Kidney (tissue), 2 donors: ENCODE results near the gene GOLGA8K.

- PRO-cap = bidirectional peak, plus-strand start at chr15:31216291, minus-strand start at chr15:31216105
- RRBS = 1% methylated on average over 11 of the region's 26 CpGs
Measured at GRCh38 chr15:31216217-31216693, 110.4 kb upstream of the KLF13 start.

- PRO-cap = no peak
- RRBS = no CpG with 5 or more reads among the region's 6 CpGs
Measured at GRCh38 chr15:31241846-31242293, 84.8 kb upstream of the KLF13 start.

DNA sequence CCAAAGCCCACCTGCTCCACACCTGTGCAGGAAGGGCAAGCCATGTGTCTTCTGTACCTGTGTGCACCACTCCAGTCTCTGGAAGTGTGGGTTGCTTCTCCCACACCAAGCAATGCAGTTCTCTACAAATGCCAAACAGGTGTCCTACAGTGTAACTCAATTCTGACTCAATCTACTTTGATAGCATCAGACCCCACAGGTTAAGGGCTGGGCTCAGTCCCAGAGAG lies 28.9 kb upstream of the KLF13 start:
- PRO-cap = no peak

DNA sequence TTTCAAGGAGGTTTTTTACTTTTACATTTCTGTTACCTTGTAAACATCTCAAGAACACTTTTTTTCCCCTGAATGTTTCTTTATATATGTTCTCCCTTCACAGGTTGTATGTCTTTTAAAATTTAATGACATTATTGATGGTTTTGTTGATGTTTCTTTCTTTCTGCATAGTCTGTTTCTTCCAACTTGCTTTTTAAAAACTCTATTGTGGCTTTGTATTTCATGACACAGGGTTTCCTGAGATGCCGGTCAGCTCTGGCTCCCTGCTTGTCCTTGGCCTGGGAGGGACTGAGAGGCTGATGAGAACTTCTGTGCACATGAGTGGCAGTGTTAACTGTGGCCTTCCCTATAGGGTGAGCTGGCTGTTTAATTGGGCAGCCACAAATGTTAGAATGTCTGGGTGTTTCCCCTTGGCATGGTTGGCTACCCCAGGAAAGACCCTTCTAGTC lies 3.2 kb upstream of the KLF13 start:
- PRO-cap = no peak
- RRBS = no CpG with 5 or more reads among the region's 1 CpG

- PRO-cap = no peak
- RRBS = no CpG with 5 or more reads among the region's 10 CpGs
Measured at GRCh38 chr15:31351254-31351775, 24.7 kb downstream of the KLF13 start.

- PRO-cap = bidirectional peak, plus-strand start at chr15:31361680, minus-strand start at chr15:31361557
- RRBS = 8% methylated on average over 2 of the region's 15 CpGs
Measured at GRCh38 chr15:31361032-31362085, 34.7 kb downstream of the KLF13 start.

DNA sequence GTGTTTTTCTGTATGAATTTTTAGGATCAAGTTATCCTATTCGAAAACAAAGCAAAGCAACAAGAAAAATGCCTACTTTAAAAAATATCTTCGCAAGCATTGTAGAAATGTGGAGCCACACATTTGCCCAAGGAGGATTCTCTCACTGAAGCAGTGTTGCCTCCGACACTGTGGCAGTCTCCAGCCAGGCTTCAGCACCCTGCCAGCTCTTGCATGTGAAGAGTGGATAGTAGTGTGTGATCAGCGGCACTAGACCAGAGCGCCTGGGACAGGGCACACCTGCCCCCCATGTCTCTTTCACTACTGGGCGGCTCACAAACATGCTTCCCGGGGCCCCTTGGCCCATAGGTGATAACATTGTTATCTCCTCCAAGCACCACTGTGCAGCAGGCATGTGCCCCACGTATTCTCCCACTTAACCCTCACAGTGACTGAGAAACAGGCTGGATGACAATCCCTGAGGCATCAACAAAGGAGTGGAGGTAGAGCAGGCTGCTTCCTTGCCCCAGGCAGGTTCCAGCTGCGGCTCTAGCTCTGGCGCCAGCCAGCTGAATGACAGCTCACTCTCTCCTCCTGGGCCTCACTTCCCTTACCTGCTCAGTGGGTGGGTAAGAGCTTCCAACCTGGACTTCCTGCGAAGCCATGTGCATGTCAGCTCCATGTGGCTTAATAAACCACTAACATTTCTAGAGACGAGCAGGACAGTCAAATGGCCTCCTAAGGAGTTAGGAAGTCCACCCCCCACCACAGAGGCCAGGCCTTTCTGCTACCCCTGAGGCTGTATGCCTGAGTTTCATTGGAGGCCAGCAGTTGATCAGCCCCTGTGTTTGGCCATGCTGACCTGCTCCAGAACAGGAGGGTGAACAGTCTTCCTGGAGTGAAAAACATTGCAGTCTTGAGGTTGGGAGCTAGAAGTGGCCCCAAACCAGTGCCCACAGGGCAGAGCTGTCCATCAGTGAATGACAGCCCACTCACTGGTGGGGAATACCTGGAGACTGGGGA lies 37.8 kb downstream of the KLF13 start:
- PRO-cap = no peak
- RRBS = no CpG with 5 or more reads among the region's 12 CpGs

DNA sequence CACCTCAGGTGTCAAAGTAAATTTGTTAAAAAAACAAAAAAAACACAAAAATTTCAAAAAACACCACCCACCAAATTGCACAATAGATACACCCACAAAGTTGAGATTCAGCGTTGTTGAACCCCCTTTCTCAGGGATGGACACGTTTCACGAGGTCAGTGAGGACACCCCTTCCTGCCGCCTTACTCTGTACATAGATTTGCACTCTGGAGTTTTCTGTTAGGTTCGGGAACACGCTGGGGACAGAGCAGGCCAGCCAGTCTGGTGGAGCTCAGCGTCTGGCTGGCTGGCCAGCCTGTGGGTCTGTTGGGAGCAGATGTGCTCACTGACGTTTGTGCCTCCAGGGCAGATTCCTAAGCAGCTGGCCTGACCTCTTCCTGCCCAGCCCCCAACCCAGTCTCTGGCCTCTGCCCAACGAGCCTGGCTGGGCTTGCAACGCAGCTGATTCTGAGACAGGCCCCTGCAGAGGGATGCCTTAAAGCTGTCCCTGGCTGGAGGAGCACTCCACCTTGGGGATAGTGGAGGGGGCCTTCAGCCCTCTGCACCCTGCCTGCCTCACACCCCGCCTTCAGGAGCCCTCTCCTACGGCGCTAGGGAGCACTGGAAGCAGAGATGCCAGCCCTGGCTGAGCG lies 45.9 kb downstream of the KLF13 start:
- PRO-cap = bidirectional peak, plus-strand start at position 534 of the sequence, minus-strand start at position 280 of the sequence
- RRBS = no CpG with 5 or more reads among the region's 14 CpGs

GRCh38 chr15:31387523-31388307 lies 61.1 kb downstream of the KLF13 start:
- PRO-cap = no peak
- RRBS = no CpG with 5 or more reads among the region's 6 CpGs

DNA sequence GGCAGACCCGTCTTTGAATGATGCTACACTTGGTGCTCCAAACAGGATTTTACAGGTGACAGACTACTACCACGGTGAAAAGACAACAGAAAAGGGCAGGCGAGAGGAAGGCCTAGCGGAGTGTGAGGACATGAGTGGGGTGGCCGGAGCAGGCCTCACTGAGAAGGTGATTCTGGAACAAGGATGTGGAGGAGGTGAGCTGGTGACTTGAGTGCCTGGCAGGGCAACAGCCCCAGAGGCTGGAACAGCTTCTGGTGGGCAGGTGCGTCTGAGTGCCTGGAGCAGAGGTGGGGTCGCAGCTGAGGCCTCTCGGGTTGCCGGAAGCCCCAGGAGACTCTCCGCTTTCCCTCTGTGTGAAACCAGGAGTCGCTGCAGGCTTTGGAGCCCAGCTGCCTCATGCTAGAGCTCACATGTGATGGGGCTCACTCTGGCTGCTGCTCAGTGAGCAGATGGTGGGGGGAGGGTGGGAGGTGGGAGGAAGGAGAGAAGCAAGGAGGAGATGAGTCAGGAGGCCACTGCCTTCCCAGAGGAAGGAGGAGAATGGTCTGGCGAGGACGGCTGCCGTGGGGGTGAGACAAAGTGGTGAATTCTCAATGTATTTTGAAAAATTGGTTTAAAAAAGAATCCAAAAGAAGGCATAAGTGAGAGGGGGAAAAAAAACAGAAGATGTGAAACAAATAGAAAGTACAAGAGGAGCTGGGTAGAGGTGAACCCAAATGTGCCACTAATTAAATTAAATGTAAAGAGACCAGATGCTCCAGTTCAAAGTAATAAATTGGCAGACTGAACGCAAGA lies 130.3 kb downstream of the OTUD7A start:
- PRO-cap = no peak
- RRBS = no CpG with 5 or more reads among the region's 15 CpGs

DNA sequence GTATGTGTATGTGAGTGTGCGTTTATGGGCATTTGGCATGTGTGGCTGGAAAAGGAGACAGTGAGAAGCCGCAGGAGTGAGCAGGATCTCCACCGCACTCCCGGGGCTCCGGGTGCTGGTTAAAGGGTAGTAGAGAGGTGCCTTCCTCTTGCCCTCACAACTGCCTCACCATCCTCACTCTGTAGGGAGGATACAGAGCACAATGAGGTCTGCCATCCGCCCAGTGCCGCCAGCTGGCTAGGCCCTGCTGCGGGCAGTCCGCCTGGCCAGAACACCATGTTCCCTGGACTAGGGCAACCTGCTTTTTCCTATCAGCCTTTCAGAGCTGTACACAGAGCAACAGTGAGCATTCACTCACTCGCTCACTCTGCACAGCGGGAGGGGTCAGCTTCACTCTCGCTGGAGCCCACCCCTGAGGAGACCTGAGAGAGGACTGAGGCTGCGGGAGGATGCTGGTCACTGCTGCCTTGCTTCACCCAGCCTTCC lies 58.9 kb downstream of the OTUD7A start:
- PRO-cap = no peak
- RRBS = no CpG with 5 or more reads among the region's 13 CpGs

- PRO-cap = no peak
- RRBS = no CpG with 5 or more reads among the region's 7 CpGs
Measured at GRCh38 chr15:31904987-31905400, 34.5 kb upstream of the OTUD7A start.

DNA sequence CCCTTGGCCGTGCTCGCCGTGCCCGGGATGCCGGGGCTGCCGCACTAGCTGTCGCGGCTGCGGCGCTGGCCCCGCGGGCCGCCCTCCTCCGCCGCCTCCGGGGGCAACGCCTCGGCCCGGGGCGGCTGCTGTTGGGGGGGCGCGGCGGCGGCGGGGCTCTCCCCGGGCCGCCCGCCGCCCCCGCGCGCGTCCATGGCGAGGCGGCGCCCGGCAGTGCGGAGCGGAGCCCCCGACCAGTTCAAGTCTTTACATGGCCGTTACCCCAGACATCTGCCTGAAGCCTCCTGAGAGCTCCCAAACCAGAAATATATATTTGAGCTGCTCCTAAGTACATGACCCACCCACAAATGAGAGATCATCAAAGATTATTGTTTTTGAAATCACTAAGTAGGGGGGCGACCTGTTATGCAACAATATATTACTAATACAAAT lies 87.6 kb downstream of the GOLGA8K start:
- PRO-cap = no peak
- RRBS = no CpG with 5 or more reads among the region's 42 CpGs

DNA sequence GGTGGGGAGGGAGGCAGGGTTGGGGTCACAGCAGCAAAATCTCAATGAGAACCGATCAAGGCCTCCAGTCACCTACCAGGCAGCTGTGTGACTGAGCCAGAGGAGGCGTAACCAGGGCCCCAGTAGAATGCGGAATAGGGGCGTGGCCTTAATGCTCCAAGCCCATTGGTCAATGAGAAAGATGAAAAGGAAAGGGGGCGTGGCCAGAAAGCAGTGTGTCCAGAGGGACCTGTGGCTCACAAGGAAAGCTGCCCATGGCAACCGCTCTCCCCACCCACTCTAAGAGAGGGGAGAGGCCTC lies at the start of gene GOLGA8K:
Gene GOLGA8K (minus strand): TSS at position 93 of the 300 bp plus-strand sequence.
- PRO-cap = no peak
- RRBS = no CpG with 5 or more reads among the region's 6 CpGs

GRCh38 chr15:32677194-32677624 lies 35.7 kb downstream of the SCG5 start:
- PRO-cap = no peak
- RRBS = no CpG with 5 or more reads among the region's 4 CpGs

DNA sequence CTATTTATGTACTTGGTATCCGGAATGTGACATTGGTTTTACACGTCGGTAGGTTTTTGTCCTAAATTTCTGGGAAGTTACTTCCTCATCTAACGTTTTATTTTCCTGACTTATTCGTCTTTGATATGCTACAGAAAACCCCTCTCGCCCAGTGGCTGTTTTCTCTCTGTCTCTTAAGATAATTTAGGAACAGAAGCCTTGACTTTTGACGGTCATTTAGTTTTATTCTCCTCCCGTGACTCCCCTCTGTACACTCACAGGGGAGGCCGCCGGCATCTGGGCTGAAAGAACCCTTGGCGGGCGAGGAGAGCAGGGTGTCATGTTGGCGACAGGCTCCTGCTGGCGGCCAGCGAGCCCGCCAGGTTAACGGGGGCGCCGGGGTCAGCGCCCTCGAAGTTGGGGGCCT lies 738 bp upstream of the GREM1 start:
- PRO-cap = no peak
- RRBS = 6% methylated on average over 12 of the region's 21 CpGs

DNA sequence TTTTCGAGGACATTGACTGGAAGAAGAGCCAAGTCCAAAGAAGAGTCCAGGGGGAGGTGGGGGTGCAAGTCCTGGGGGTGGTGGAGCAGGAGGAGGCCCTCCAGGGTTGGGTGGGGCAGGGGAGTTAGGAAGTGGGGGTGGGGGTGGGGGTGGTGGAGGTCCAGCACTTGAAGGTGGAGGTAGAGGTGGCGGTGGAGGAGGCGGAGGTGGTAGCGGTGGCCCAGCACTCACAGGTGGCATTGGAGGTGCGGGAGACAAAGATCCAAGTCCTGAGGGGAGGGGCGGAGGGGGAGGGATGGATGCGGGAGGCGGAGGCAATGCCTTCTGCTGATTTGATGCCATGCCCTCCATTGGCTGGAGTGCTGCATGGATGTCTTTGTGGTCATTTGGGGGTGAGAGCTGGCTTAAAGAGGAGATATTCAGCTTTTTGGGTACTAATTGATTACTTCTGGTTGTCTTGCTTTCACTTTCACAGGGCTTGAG lies 225.7 kb downstream of the FMN1 start:
- PRO-cap = no peak
- RRBS = no CpG with 5 or more reads among the region's 8 CpGs

- PRO-cap = no peak
- RRBS = no CpG with 5 or more reads among the region's 7 CpGs
Measured at GRCh38 chr15:33007146-33007919, 187.2 kb downstream of the FMN1 start.

GRCh38 chr15:33066691-33067254 lies 127.7 kb downstream of the FMN1 start:
- PRO-cap = no peak
- RRBS = no CpG with 5 or more reads among the region's 13 CpGs

DNA sequence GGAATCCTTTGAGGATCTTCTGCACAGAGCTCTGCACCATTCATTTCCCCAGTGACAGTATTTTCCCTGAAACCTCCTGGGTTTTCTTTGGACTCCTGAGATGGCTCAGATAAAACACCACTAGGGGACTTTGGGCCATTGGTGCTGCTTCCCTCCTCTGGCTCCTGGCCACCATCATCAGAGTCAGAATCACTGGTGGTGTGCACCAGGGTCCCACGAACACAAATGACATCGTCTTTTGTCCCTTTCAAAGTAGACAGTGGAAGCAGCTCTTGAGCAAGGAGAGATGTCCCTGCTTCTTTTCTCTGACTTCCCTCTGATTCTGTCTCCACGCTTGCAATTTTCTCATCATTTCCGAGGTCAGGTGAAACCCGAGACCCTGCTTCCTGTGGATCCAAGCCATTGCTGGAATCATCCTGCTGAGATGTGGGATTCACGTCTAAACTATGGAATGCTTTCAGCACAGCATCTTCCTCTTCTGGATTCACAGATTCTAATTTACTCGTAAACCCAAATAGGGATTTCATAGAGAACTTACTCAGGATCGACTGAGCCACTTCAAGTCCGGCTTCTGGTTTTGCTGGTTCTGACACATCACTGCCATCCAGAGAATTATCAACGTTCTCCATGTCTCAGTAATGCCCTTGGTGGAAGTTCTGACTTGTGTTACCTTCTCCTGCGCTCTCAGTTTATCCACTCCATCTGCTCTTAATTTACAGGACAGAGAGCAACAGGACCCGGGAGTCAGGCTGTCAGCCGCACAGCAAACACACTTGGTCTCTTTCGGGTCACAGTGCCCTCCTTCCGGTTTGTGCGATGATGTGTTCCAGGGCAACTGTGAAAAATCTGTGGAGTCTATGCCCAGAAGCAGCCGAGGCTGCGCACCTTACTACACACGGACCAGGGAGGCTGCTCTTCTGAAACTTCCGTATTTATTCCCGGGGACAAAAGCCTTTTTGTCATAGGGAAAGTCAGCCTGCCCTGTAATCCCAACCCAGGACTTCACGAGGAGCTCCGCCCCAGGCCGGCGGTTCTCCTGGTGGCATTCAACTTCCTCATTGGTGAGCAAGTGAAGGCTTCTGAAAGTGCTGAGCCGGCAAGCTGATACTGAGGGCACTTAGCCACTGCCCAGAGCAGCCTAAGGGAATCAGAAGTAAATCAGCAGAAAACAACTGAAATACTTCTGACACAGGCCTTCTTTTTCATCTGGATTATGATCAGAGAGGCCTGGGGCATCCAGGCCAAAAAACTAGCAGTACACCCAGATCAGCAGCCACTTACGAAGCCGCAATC lies 126.8 kb downstream of the FMN1 start:
- PRO-cap = unidirectional peak, minus-strand start at position 902 of the sequence
- RRBS = 23% methylated on average over 7 of the region's 28 CpGs